Panc1 (cell line): ENCODE data around the genes HNRNPUL1, CCDC97, CEACAM7 and CEACAM6.

DNA sequence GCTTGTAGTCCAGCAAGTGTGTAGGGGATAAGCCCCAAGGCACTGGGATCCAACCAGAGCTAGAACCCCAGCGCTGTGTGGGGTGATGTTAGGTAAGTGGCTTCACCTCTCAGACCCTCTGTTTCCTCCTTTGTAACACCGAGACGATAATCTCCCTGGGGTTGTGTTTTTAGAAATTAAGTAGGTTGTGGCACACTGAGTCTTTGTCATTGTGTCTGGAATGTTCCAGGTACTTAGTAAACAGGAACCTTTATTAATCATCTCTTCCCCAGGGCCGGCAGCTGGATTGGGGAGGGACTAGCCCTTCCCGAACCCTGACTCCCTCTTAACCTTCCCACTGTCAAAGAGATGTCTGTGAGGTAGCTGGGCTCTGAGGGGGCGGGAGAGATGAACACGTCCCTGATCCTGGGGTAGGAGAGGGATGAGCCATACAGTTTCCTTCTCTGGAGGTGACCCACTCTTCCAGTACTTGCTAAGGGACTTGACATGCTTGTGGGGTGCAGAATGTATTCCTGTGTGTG lies 5.3 kb downstream of the ITPKC start:
- RRBS, 2 experiments: no CpG with 5 or more reads among the region's 7 CpGs

DNA sequence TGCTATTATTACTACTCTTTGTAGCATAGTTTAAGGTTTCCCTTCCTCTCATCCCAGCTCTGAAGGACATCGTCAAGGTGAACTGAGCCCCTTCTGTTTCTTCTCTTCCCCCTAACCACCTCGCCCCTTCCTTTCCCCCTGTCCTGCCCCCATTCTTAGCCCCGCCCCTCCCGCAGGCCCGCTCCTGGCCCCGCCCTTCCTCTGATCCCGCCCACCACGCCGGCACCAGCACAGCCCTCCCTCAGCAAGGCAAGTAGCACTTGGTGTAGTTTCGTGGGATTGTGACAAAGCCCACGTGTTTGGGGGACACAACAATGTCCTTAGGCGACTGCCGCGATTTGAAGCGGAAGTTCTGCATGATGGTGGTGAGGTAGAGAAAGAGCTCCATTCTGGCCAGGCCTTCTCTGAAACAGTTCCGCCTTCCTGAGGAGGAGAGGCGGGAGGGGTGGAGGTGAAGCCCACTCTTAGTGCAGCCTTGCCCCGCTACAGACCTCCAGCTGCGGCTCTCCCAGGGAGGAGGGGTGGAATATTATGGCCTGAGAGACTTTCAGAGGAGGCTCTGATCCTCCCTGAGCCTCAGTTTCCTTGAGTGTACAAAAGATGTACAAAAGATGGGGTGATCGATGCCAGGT lies 26.3 kb upstream of the CYP2A7 start:
- RRBS, 2 experiments: no CpG with 5 or more reads among the region's 20 CpGs

DNA sequence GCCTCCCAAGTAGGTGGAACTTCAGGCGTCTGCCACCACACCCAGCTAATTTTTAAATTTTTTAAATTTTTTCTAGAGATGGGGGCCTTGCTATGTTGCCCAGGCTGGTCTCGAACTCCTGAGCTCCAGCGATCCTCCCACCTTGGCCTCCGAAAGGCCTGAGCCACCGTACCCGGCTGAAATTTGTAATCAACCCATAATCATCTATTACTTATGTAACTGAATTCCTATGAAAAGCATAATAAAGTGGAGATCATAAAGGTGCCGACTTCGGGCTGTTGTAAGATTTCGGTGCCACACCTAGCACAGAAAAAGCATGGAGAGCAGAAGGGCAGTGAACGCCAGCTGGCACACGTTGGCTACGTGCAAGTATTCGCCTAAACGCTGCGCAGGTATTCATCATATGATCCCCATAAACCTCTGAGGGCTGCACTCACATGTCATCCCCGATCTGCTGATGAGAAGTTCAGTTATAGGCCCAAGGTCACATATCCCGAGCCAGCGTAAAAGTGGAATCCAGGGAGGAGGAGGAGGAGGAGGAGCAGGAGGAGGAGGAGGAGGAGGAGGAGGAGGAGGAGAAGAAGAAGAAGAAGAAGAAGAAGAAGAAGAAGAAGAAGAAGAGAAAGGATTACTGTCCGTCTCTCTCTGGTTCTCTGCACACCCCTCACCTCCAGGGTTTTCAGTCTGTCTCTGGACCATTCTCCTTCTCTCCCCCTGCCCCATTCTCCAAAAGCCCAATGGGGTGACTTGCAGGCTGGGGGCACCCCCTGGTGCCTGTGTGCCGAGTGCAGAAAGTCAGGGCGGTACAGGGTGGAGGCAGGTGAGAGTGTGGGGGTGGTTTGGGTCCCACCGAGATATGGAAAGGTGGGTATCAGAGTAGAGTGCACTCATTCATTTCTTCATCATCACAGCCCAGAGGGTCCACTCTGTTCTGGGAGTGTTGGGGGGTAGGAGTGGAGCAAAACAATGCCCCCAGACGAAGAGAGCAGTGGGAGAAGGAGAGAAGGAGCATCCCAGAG lies 18.6 kb upstream of the CYP2S1 start:
- RRBS, 2 experiments: no CpG with 5 or more reads among the region's 23 CpGs

DNA sequence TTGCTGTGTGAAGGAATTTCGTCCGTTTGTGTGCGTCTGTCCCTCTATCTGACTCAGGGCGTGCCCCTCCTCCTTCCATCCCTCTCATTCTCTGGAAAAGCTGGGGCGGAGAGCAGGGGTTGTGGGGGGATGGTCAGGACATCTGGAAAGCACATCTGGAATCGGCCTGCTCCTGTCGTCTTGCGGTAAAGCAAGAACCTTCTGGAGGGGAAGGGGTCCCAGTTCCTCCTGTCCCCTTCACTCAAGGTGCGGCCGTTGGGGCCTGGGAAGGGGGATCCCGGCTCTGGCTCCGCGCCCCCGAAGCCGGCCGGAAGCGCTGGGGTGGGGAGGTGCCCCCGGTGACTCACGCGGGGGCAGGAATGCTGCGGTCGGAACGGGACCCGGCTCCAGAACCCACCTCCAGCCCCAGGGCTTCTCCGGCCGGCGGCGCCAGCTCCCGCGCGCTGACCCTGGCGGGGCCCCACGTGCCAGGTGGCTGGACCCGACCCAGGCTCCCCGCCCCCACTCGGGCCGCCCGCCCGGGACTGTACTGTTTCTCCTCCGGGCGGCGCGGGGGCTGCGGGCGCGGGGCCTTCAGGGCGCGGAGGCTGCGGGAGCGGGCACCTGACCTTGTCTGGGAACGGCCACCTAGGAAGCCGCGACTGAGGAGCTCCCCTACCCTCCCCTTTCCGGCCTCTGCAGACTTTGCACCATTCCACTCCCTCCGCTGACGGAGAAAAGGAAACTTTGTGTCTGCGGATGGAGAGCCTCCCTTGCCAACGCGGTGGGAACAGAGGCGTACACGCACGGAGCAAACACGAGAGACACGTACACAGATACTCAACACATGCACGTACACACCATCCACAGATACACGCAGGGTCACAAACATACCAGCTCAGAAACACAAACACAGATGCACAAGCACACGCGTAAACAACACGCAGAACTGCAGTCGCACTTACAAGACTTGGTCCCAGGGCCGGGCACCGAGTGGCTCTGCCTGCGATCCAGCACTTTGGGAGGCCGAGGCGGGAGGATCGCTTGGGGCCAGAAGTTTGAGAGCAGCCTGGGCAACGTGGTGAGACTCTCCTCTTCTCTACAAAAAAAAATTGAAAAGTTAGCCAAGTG lies 7.2 kb downstream of the AXL start:
- RRBS, 2 experiments: 1 to 9% methylated on average over 7 of the region's 77 CpGs

DNA sequence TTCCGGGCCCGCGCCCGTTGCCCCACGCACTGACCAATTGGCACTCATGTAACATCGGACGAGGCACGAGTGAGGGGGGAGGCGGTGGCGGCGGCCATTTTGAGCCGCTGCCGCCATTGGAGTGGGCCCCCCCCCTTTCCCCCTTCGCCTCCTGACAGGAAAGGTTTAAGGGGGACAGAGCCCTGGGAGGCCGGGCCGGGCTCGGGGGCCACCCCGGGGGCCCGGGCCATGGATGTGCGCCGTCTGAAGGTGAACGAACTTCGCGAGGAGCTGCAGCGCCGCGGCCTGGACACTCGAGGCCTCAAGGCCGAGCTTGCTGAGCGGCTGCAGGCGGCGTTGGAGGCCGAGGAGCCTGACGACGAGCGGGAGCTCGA lies at the start of gene HNRNPUL1:
Gene HNRNPUL1 (plus strand): TSS at position 97 of the 374 bp plus-strand sequence.
- RRBS, 2 experiments: 5 to 19% methylated on average over 1 of the region's 37 CpGs

- RRBS, 2 experiments: 0 to 9% methylated on average over 7 to 12 of the region's 64 CpGs
These were observed at the start of gene CCDC97 for GRCh38 chr19:41309678-41310813. TSS of gene CCDC97 (plus strand) at chr19:41310172.

- RRBS, 2 experiments: no CpG with 5 or more reads among the region's 9 CpGs
These were observed 15.1 kb downstream of the TGFB1 start for GRCh38 chr19:41338609-41339088.

GRCh38 chr19:41398143-41398371 lies 439 bp downstream of the BCKDHA start:
- RRBS, 2 experiments: no CpG with 5 or more reads among the region's 3 CpGs

DNA sequence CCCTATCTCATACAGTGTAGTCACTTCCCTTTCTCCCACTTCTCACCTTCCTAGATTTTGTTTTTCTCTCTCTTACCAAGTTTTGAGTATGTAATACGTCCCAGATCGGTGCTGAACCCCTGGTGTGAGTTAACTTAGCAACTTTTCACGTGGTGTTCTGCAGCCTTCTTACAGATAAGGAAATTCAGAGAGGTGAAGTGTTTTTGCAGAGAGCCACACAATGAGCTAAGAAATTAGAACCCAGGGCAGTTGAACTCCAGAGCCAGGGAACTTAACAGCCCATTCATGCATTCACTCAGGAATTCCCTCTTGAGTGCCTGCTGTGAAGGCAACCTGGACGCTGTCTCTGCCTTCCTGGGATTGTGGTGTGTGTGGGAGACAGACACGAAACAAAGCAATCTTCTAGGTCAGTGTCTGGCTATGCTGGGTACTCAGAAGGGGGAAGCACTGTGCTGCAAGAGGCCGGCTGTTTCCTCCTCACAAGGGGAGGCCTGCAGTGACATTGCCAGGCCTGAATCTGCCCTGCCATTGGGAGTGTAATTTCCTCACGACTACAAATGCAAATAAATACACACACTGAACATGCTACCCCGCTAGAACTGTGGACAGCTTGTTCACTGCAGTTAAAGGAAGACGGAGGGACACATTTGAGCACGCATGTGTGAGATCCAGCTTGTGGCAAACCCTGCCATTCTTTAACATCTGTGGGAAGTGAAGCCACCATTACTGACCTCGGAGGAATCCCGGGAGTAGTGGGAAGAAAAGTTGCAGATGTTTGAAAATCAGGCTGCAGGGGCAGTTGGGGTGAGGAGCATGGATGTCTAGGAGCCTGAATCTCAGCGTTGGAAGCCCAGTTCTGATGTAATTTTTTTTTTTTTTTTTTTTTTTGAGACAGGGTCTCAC lies 9.7 kb downstream of the BCKDHA start:
- RRBS, 2 experiments: no CpG with 5 or more reads among the region's 13 CpGs

DNA sequence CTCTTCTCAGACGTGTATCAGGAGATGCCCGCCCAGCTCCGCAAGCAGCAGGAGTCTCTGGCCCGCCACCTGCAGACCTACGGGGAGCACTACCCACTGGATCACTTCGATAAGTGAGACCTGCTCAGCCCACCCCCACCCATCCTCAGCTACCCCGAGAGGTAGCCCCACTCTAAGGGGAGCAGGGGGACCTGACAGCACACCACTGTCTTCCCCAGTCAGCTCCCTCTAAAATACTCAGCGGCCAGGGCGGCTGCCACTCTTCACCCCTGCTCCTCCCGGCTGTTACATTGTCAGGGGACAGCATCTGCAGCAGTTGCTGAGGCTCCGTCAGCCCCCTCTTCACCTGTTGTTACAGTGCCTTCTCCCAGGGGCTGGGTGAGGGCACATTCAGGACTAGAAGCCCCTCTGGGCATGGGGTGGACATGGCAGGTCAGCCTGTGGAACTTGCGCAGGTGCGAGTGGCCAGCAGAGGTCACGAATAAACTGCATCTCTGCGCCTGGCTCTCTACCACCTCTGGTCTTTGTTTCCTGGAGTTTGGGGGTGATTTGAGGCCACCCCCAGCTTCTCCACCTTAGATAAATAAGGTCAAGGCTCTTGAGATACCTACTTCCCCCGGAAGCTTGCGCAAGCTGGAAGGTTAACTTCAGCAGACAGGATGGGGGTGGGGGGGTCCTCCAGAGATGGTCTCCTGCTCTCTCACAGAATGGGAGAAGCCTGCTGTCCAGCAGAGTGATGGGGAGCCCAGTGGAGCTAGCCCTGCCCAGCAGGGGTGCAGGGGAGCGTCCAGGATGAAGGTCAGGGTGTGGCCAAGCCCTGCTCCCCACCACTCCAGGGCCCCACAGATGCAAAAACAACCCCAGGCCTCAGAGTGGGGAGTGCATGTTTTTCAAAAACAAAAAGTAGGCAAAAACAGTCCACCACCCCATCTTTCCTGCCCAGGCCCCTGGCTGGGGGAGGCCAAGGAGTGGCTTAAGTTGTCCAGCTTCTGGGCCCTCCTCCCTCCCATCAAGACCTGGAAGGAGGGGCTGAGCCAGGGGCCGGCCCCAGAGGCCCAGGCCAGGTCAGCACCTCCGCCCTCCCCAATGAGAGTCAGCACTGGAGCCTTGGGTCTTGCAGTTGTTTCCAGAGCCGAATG lies 2.3 kb downstream of the B3GNT8 start:
- RRBS, 2 experiments: no CpG with 5 or more reads among the region's 21 CpGs

DNA sequence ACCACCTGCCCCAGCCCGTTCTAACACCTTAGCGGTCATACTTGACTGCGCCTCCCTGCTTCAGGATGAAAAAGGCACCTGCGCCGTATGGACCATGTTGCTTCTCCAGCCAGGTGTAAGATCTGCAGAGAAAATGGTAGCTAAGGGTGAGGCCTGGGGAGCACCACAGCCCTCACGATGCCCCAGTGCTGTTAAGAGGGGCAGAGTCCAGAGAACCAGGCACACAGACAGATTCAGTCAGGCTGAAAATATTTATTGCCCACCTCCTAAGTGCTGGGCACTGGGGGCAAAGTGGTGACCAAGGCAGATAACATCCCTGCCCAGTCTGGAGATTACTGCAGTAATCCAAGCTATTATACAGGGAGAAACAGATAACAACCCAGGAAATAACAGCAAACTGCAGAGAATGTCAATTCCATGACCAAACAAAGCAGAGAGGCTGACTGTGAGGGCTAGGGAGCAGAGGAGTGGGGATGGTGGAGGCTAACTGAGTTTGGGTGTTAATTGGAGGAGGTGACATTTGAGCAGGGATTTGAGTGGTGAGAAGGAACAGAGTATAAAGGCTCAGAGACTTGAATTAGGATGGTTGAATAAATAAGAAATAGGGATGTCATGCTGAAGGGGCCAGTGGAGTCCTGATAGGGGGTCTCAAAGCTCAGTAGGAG lies 3.2 kb downstream of the DMAC2 start:
- RRBS, 2 experiments: no CpG with 5 or more reads among the region's 6 CpGs

- RRBS, 2 experiments: no CpG with 5 or more reads among the region's 6 CpGs
These were observed 16.5 kb downstream of the CEACAM7 start for GRCh38 chr19:41671433-41672072.

- RRBS, 2 experiments: no CpG with 5 or more reads among the region's 2 CpGs
These were observed at the start of gene CEACAM7 for GRCh38 chr19:41687938-41688688. TSS of gene CEACAM7 (minus strand) at chr19:41688270.

DNA sequence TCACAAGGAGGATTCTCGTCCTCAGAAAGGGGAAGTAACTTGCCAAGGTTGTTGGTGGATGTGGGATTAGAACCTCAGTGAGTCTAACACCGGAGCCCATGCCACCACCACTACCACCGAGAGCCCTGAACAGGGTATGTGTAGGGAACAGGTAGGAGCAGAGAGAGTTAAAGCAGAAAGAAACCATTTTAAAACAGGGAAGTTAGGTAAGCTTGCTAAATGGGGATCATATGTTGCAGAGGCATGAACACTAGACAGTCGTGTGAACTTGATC lies 9.5 kb upstream of the CEACAM6 start:
- RRBS, 2 experiments: no CpG with 5 or more reads among the region's 4 CpGs

DNA sequence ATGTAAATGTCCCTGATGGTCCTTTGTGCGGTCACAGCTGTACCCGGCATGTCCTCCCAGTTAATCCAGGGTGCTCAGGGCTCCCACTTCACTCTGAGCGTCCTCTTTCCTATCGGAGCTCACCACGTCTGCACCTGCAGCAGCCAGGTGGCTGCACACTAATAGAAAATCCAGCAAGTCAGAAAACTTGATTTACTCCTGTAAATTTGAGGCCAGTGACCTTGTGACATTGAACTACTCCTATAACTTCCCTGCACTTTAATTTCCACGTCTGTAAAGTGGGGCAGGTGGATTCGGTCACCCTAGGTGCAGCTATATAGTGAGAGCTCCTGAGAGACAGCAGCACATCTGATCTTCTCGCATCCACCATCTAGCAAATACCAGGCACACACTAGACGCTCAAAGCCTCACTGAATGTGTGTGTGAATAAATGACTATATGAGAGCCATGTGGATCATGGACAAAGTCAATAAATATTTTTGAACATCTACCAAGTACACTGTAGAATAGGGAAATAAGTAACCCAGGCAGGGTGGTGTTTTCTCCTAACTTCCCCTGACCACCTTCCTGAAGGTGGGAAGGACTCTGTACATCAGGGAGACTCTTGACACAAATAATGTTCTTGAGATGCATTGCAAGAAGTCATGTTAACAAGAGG lies 6.8 kb upstream of the CEACAM6 start:
- RRBS, 2 experiments: no CpG with 5 or more reads among the region's 9 CpGs

- RRBS, 2 experiments: no CpG with 5 or more reads among the region's 7 CpGs
These were observed at the start of gene CEACAM6 for GRCh38 chr19:41755143-41755955. TSS of gene CEACAM6 (plus strand) at chr19:41755530.

- RRBS, 2 experiments: no CpG with 5 or more reads among the region's 11 CpGs
These were observed 10.8 kb upstream of the CEACAM3 start for GRCh38 chr19:41785575-41785986.

- RRBS, 2 experiments: 95 to 100% methylated on average over 1 to 3 of the region's 24 CpGs
These were observed 8.5 kb downstream of the RPS19 start for GRCh38 chr19:41868099-41869409.

- RRBS, 2 experiments: no CpG with 5 or more reads among the region's 8 CpGs
These were observed 7.5 kb upstream of the CD79A start for GRCh38 chr19:41869550-41869989.

DNA sequence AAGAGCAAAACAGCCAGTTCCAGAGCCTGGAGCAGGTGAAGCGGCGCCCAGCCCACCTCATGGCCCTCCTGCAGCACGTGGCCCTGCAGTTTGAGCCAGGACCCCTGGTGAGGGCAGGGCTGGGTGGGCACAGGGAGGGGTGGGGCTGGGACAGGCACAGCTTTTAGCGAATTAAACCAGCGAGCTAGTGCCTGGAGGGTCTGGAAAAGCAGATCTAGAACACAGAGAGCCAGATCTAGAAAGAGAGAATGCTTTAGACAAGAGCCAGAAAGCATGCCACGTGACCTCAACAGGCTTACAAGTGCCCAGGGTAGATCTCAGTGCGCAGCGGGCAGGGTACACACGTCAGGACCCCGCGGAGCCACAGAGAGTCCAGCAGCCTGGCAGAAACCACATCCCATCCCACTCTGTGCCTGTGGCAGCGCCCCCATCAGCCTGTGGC lies 5.8 kb downstream of the ARHGEF1 start:
- RRBS, 2 experiments: no CpG with 5 or more reads among the region's 12 CpGs